AG09309 (cell line): ENCODE measurements around a stretch of chr1.

DNA sequence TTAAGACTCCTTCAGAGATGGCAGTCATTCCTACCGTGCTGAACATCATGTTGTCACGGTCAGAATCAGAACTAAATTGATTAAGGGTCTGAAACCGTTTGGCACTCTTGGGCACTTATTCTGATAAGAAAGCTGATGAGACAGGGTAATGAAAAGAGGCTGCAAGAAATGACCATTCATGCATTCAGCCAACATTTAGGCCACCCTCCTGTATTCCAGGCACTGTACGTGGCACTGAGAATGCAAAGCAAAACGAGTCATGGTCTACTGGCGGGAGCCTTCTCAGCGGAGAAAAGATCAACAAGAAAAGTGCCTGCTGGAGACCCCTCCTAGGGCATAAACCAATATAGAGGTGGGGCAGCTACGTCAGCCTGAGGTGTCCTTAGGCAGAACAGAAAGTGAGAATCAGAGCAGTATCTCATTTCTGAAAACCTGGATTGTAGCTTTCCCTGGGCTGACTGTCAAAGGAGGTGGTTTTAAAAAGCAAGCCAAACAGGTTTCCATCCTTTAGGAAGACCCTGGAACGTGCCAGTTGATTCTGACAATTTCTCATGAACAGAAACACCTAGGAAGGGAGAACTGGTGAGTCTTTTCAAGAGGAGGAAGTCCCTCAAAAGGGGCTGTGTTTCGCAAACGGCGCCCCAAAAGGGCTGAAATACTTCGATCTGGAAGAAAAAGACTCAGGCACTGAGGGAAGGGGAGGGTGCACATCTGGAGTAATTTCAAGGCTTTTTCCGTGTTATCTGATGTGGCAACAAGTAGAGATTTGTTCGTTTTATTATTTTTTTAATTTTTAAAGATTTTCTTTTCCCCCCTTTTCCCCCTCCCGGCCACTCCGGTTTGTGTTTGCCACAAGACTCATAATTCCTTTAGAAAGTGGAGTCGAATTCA, 22.4 kb downstream of the PPIAL4C start:
- RRBS: no CpG with 5 or more reads among the region's 18 CpGs

GRCh38 chr1:149641063-149641547, 57.5 kb downstream of the PPIAL4C start:
- RRBS: no CpG with 5 or more reads among the region's 7 CpGs

DNA sequence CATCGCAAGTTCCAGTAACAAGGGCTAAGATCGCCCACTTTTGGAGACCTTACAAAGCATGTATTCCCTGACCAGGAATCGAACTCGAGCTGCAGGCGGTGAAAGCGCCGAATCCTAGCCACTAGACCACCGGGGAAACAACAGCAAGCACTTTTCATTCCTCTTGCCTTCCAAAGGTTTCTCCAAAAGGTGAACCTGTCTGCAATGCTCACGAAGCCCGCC, 89.8 kb upstream of the FCGR1A start:
- RRBS: no CpG with 5 or more reads among the region's 10 CpGs

DNA sequence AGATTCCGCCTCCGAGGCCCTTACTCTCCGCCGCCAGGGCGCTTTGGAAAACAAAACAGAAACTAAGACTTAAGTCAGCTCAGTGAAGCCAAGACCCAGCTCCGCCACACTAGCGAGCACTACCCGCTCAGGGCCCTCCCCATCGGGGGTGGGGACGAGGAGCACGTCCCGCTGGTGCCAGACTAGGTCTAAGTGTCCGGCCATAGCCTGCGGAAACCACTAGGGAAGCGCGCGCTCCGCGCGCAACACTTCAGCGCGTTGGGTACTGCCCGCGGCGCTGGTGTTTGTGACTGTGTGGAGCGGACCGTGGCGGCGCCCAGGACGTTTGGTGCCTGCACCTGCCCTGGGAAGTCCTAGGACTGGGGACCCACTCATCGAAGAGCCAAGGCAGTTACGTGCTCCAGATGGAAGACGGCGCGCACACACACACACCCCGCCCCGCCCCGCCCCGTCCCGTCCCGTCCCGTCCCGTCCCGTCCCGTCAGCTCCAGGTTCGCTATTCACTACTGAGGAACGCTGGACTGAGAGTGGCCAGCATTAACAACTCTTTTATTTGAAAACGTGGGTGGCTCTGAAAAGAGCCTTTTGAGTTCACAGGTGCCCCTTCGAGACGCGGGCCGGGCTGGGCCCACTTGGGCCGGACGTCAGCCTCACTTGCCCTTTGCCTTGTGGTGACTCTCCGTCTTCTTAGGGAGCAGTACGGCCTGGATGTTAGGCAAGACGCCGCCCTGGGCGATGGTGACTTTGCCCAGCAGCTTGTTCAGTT, 711 bp downstream of the H2AC18 start:
- RRBS: no CpG with 5 or more reads among the region's 59 CpGs

DNA sequence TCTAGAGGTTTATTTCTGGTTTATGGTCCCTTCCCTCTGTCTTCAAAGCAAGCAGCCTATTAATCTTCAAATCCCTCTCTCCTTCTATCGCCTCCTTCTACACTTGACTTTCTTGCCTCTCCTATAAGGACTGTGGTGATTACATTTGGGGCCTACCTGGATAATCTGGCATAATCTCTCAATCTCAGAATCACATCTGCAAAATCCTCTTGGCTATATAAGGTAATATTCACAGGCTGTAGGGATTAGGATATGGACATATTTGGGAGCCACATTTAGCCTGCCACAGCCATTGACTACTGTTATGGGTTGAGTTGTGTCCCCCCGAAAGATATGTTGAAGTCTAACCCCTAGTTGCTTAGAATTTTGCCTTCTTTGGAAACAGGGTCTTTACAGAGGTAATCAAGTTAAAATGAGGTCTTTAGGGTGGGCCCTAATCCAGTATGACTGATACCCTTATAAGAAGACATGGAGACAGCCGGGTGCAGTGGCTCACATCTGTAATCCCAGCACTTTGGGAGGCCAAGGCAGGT, 3.7 kb upstream of the H2AC19 start:
- RRBS: no CpG with 5 or more reads among the region's 3 CpGs

DNA sequence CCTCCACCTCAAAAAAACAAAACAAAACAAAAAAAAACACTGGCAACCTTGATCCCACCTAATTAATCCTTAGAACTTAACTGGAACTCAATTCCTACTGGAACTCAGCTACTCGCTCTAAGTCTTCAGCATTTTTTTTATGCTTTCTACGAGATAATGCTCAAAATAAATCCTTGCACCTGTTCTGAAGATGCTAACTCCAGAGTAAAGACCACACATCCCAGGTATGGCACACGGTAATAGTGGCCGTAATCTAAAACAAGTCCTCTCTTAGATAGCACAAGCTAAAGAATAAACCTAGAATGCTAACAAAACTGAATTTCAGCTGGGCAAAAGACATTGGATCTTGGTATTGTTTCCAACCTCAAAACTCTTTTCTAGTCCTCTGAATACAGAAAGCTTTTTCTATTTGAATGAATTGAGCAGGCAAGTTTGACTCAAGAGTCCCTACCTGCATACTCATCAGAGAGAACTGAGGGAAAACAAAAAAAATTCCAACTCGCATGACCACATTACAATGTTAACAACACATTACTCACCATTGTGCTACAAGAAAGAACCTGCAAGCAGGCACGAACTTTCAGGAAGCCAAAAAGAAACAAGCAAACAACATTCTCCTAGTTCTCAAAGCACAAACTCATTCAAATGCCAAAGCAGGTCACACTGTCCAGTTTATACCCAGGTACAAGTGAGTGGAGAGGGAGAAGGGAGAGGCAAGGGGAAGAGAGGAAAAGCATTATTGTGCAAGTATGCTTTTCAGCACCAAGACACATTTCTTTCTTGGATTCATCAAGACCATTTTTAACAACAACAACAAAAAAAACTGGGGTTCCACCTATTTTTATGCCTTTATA, 14.7 kb downstream of the OTUD7B start:
- RRBS: no CpG with 5 or more reads among the region's 6 CpGs

- RRBS: no CpG with 5 or more reads among the region's 1 CpG
Observed at GRCh38 chr1:150065433-150065957, 2.1 kb upstream of the VPS45 start.

- RRBS: no CpG with 5 or more reads among the region's 9 CpGs
Observed at GRCh38 chr1:150155247-150155838, 5.6 kb downstream of the PLEKHO1 start.

- RRBS: no CpG with 5 or more reads among the region's 2 CpGs
Observed at GRCh38 chr1:150165314-150165678, 15.6 kb downstream of the PLEKHO1 start.

DNA sequence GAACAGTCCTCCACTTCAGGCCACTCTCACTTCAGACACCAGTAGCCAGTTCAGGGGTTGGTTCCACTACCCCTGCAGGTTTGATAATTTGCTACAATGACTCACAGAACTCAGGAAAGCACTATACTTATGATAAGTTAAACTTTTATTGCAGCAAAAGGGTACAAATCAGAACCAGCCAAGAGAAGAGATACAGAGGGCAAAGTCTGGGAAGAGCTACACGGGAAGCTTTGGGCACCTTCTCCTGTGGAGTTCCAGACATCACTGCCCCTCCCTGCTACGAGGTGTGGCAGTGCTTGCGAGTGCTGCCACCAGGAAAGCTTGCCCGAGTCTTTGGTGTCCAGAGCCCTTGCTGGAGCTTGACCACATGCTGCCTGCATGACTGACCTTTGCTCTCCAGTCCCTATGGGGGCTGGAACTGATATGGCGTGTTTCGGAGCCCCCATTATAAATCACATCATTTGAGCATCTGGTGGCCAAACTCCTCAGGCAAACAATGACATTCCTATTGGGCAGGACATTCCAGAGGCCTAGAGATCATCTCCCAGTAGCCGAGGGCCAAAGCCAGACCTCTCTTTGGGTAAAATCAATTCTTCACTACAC, 23.4 kb downstream of the PLEKHO1 start:
- RRBS: no CpG with 5 or more reads among the region's 7 CpGs

GRCh38 chr1:150226433-150227039, 9.4 kb downstream of the ANP32E start:
- RRBS: no CpG with 5 or more reads among the region's 4 CpGs

GRCh38 chr1:150255485-150256206, 1.9 kb upstream of the CA14 start:
- RRBS: no CpG with 5 or more reads among the region's 16 CpGs

- RRBS: no CpG with 5 or more reads among the region's 11 CpGs
Observed at GRCh38 chr1:150301917-150302992, 8.6 kb downstream of the MRPS21 start.

GRCh38 chr1:150410683-150411321, 46.9 kb downstream of the RPRD2 start:
- RRBS: no CpG with 5 or more reads among the region's 10 CpGs

DNA sequence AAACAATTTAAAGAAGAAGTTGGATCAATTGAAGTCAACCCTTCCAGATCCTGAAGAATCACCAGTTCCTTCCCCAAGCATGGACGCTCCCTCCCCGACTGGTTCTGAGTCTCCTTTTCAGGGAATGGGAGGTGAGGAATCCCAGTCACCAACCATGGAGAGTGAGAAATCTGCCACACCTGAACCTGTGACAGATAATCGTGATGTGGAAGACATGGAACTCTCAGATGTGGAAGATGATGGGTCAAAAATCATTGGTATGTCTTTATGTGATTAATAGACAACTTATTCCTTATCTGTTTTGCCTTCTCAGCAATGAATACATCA, 29.9 kb upstream of the TARS2 start:
- RRBS: no CpG with 5 or more reads among the region's 3 CpGs

GRCh38 chr1:150471216-150472030, 15.8 kb upstream of the TARS2 start:
- RRBS: no CpG with 5 or more reads among the region's 19 CpGs

- RRBS: no CpG with 5 or more reads among the region's 8 CpGs
Observed at GRCh38 chr1:150505357-150506029, 2.4 kb upstream of the ECM1 start.

GRCh38 chr1:150560936-150561809, 12.0 kb downstream of the ADAMTSL4 start:
- RRBS: under 1% methylated on average over 9 of the region's 40 CpGs

GRCh38 chr1:150566621-150567032, 12.8 kb downstream of the MCL1 start:
- RRBS: no CpG with 5 or more reads among the region's 7 CpGs